Left colon (tissue), 1 donor: ENCODE measurements around the genes PDX1 and CDX2.

- PRO-cap: no peak
Measured at GRCh38 chr13:26018209-26018750, 33.5 kb downstream of the SHISA2 start.

DNA sequence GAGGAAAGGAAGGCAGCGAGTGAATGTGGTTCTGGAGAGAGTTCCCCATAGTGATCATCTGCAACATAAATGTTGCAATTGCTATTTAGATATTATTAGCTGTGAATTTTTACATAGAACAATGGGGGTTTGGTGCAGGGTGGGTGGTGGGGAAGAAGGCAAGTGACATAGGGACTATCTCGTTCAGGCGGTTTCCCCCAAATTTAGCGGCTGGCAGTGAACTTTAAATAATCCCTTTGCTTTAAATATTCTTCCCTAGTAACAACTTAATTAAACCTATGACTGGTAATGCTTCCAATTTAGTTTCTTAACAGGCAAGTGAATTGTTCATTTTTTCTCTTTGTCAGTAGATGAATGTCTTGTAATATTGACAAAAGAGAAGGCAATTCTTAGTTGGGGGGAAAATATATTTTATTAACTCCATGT lies 1.3 kb downstream of the CDK8 start:
- PRO-cap: no peak

DNA sequence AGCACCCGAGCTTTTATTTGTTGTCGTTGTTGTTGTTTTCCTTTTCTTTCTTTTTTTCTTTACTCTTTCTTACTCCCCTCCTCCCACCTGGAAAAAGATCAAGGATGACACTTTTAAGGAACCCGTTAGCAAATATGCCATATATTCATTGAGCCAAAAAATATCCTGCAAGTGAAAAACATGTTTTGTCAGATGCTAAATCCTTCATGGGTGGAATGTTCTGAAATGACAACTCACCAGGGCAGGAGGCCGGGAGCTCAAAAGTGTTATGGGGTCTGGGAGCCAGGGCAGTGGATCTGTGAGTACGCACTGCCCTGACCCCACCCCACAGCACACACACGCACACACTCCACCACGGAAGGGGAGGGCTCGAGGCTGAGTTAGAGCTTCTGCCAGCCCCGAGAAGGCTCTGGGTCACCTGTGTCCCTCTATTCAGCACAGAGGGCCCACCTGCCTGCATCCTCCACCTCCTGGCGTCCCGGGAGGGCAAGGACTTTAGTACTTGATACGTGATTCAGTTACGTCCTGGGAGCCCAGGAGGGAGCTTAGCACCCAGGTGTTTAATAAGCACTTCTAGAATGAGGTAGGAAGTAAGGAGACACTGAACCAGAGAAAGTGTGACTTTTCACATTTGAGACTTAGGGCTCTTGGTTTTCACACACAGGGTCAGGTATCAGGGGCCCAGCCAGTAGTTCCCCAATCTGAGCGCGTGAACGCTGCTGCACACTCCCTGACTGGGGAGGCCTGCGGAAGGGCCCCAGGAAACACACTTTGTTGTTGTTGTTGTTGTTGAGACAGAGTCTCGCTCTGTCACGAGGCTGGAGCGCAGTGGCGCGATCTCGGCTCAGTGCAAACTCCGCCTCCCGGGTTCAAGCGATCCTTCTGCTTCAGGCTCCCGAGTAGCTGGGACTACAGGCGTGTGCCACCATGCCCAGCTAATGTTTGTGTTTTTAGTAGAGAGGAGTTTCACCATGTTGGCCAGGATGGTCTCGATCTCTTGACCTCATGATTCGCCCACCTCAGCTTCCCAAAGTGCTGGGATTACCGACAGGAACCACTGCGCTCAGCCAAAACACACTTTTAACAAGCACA lies 190.1 kb upstream of the GPR12 start:
- PRO-cap: bidirectional peak, plus-strand start at position 576 of the sequence, minus-strand start at position 411 of the sequence; unidirectional peak, minus-strand start at position 736 of the sequence

DNA sequence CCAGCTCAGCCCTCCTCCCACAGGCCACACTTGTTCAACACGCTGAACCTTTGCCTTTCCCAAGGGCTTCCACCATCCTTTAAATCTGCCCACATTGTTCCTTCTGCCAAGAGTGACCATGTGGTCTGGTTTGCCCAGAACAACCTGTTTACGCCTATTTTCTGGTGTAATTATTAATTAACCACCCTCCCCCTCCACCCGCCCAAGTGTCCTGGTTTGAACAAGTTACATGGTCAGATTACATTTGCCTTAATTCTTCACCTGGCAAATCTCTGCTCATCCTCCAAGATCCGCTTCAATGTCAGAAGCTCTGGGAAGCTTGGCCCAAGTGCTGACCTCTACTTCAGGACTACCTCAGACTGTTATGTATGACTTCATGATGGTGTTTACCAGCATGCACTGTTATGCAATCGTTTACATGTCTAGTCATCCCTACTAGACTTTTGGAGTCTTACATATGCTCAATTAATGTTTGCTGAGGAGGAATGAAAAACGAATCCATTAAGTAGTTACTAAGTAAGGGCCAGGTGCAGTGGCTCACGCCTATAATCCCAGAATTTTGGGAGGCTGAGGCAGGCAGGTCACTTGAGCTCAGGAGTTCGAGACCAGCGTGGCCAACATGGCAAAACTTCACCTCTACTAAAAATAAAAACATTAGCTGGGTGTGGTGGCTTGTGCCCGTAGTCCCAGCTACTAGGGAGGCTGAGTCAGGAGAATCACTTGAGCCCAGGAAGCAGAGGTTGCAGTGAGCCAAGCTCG lies 12.2 kb upstream of the USP12 start:
- PRO-cap: no peak

GRCh38 chr13:27276121-27276592 lies 5.5 kb downstream of the RASL11A start:
- PRO-cap: no peak

DNA sequence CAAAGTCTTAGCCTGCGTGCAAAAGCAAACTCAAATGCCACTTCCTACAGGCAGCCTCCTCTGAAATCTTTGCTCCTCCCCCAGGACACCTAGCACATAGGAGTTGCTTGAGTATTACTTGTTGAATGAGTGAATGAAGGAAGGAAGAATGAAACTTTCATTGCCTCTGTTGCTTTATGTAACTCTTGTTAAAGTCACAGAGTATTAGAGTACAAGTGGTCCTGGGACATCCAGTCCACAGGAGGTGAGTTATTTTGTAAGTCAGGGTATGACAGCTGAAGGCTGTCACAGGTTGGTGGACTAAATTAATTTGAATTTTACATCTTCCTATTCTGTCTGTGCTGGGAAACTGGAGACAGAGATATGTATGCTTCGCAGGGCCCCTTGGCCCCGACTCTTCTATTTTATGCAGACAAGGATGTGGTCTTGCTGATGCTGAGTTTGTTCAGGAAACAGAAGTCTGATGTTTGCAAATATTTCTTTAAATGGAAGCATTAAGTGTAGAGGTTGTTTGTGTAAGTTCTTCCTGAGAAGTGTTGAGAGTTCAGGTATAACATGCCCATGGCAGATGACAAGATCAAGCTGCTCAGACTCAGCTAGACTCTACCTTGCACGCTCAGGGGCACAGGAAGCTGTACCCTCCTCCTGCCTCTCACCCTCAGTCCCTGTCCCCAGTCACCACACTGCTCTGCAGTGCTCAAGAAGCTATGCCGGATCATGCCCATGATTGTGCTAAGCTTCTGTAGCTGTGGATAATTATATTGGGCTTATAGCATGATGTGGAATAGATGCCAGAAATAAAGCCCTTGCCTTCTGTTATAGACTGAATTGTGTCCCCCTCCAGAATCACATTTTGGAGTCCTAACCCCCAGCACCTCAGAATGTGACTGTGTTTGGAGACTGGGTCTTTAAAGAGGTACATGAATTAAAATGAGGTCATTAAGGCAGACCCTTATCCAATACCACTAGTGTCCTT lies 23.4 kb downstream of the RASL11A start:
- PRO-cap: no peak

DNA sequence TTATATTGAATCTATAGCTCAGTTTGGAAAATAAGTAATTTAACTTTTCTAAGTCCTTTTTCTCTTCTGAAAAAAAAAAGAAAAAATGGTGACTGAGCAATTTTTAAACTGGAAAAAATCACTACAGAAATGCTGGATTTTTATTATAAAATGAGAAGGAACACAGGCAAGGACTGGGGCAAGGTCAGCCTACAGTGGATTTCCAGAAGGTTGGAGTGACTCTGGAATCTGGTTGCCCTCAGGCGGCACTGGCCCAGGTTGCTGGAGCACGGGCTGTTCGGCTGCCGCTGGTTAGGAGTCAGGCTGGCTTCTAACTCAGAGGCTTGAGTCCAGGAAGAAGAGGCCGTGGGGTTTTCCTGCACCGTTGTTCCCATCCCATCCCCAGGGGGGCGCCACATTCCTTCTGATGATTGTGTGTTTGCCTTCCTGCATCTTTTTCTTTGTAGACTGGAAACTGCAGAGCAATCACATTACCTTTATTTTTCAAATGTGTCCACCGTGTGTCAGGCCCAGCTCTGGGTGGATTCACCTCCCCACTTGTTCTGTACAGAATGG lies 44.6 kb upstream of the GTF3A start:
- PRO-cap: no peak

DNA sequence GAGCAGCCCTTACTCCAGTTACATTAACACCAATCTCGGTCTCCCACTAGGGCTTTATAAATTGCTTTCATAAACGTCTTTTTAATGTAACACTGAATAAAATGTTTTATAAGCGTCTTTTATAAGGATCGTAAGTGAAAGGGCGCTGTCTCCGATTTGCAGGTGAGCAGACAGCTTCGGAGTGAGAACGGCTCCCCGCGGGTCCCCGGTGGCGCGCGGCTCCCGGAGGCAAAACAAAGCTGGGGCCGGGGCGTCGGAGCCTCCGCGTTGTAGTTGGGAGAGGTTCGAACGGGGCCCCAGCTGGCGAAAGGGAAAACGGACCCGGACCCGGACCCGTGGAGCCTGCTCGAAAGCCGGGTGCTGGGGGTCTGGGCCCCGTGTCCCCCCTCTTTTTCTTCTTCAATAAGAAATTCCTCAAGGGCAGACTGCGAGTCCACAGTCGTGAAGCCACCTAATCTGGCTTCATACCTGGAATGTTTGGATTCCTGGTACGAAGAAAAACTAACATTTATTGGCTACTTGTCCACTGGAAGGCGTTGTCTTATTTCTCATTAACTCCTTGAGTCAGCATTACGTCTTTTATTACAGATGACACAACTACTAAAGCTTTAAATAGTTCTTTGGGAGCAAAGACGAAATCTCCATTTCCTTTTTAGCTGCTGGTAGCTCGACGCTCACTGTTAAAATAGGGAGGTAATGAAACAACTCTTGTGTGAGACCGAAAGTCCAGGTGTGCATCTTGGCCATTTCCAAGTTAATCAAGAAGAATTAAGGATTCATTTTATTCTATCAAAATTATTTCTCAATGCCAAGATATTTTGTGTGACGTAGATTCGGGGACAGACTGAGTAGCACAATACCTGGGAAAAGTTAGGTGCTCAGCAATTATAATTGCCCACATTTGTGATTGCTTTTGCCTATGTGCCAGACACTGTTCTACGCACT lies 694 bp upstream of the MTIF3 start:
- PRO-cap: bidirectional peak, plus-strand start at position 236 of the sequence, minus-strand start at position 241 of the sequence; bidirectional peak, plus-strand start at position 644 of the sequence, minus-strand start at position 458 of the sequence

DNA sequence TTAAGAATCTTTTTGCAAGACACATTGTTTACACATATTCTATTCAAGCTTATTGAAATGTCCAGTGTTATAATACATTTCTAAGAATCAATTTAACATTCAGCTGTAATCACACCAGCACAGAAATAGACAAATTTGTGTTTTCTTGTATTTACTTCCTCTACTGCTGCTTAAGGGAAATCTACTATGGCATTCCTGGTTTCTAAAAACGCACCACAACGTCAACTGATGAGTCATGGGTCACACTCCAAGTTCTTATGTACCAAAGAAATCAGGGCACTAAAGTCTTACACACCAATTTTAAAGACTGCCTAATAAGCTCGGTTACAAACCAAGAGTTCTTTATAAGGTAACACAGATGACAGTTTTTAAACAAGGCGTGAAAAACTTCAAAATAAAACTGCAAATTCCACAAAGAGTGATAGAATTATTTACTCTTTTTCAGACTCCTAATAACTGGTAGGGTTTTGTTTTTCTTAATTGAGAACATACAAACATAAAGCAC lies 13.2 kb downstream of the LNX2 start:
- PRO-cap: no peak

DNA sequence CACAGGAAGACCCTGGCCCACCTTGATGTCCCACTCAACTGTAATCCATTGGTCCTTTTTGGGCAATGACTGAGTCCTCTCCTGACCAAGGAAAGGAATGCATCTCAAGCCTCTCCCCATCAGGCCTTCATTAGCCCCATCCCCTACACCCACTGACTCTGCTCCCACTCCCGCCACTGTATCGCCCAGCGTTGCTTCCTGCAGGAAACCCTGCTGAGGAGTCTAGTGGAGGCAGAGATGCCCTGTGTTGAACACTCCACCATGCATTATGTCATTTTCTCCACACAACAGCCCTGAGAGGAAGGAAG lies 49.8 kb upstream of the GSX1 start:
- PRO-cap: no peak

DNA sequence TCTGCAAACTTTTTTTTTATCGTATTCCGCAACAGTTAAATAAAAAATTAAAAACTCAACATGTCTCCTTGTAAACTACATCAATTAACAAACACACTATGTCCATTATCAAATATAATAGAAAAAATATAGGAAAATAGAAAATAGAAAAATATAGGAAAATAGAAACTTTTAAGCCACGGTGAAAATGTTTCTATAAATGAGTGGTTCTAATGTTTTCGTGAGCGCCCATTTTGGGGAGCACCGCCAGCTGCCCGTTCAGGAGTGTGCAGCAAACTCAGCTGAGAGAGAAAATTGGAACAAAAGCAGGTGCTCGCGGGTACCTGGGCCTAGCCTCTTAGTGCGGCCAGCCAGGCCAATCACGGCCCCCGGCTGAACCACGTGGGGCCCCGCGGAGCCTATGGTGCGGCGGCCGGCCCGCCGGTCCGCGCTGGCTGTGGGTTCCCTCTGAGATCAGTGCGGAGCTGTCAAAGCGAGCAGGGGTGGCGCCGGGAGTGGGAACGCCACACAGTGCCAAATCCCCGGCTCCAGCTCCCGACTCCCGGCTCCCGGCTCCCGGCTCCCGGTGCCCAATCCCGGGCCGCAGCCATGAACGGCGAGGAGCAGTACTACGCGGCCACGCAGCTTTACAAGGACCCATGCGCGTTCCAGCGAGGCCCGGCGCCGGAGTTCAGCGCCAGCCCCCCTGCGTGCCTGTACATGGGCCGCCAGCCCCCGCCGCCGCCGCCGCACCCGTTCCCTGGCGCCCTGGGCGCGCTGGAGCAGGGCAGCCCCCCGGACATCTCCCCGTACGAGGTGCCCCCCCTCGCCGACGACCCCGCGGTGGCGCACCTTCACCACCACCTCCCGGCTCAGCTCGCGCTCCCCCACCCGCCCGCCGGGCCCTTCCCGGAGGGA lies at the start of gene PDX1:
Gene PDX1 (plus strand): TSS at position 450 of the 897 bp plus-strand sequence.
- PRO-cap: unidirectional peak, plus-strand start at position 450 of the sequence; unidirectional peak, plus-strand start at position 470 of the sequence

- PRO-cap: bidirectional peak, plus-strand start at chr13:27969252, minus-strand start at chr13:27969163; bidirectional peak, plus-strand start at chr13:27969648, minus-strand start at chr13:27969406
Measured at GRCh38 chr13:27969083-27970038, at the start of gene CDX2. Gene CDX2, minus strand, starts transcription at chr13:27969315.

DNA sequence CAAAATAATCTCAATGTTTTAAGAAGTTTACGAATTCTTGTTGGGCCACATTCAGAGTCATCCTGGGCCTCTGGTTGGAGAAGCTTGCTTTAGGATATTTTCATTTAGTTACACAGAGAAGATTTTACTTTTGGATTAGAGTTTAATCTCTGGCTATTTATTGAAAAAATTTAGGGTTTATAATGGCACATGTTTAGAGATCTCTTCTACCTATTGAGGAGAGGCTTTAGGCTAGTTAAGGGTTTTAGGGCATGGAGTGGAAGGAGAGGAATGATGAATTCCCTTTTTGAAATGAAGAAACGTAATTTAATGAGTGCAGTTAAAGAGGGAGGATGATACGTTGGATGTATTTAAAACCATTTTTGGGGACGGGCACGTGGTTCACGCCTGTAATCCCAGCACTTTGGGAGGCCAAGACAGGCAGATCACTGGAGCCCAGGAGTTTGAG lies 54.8 kb downstream of the PAN3 start:
- PRO-cap: no peak

DNA sequence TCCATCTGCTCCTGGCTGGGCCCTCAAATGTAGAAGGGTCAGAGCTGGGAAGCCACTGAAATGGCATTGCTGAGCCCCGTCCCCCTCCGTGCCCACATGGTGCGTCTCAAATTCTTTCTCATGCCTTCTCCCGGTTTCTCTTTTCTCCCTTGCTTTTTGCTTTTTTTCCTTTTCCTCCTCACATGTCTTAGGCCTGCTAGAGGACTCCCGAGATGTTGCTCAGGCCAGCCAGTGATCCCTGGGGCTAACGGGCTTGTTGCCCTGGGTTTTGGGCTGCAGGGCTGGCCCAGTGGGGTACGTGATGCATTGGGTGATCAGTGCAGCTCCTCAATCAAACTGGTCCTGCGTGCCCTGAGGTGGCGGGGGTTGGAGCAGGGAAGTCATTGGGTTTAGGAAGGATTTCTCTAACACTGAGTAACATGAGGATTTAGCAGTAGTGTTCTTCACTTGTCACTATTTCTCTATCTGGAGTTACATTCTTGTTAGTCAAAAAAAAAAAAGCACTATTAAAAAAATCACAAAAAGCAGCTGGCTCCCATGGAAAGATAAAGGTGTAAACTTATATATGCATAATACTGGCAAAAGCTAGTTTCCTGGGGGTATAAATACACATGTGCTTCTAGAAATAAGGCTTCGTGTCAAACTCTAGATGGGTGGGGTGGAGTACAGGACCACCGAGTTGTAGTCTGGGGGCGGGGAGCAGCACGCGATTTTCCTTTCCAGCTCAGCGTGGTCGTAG lies 164.3 kb downstream of the PAN3 start:
- PRO-cap: no peak

DNA sequence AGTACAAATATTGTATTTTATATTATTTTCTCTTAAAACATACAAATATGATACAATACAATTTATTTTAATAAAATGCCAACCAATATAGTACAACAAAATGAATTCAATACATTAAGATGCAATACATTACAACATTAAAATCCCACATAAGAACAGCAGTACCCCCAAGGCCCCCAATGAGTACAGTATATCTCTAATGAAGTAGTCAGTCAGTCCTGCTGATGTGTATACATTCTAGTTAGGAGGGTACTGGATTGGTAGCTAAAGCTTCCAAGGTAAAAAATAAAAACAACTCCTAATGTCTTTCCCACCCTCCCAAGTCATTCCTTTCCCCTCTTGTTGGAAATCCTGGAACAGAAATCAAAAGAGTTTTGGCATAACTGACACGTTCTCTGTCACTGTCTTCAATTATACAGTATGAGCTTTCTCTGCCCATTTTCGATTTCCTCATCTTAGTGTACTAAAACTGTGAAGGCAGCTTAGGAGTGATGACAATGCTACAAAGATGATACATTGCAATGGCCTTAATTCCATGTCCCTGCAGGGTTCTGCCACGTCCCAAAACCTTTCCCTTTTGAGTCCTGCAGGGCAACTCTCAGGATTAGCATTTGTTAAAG lies 109.1 kb downstream of the FLT1 start:
- PRO-cap: no peak

GRCh38 chr13:28501546-28501995 lies 6.6 kb upstream of the FLT1 start:
- PRO-cap: no peak

- PRO-cap: bidirectional peak, plus-strand start at chr13:28545793, minus-strand start at chr13:28545677
Measured at GRCh38 chr13:28545546-28546016, 50.7 kb upstream of the FLT1 start.

- PRO-cap: no peak
Measured at GRCh38 chr13:28677843-28678265, 18.9 kb downstream of the POMP start.

DNA sequence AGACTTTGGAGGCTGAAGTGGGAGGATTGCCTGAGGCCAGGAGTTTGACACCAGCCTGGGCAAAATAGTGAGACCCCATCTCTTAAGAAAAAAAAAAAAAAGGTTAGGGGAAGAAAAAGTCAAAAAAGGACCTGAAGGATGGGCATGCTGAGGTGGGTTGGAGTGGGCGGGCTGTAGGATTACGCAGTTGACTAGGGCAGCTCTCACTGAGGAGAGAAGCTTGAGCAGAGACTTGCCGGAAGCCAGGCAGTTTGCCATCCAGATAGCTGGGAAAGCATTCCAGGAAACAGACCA lies 13.1 kb upstream of the SLC46A3 start:
- PRO-cap: unidirectional peak, plus-strand start at position 230 of the sequence

- PRO-cap: no peak
Measured at GRCh38 chr13:28820590-28821003, 458 bp downstream of the MTUS2 start.